Spinal cord (tissue), 3 donors: ENCODE measurements around a stretch of chr22.

DNA sequence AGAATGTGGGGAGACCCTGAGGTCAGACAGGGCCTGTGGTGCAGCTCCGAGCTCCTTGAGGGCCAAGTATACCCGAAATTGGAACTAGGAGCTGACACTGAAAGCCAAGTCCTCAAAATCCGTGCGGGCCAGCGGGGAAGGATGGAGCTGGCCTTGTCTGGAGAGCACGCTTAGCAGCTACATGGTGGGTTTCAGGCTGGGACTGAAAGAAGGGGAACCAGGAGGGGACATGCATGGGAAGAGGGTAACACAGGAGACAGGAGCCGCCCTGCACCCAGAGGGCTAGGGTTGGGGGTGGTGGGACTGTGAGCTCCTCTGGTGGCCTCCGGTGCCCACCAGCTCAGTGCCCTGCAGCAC lies 21.5 kb upstream of the GRAMD4 start:
- PRO-cap, result no peak
- RAMPAGE, long total RNA, result no peak

DNA sequence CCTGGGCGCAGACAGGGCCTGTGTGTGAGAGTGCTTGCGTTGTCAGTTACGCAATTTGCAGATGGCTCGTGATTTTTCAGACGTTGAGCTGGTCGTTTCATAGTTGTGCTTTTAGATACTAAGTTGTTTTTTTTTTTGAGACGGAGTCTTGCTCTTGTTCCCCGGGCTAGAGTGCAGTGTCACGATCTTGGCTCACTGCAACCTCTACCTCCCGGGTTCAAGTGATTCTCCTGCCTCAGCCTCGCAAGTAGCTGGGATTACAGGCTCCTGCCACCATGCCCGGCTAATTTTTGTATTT lies 21.0 kb upstream of the GRAMD4 start:
- PRO-cap, result no peak
- RAMPAGE, long total RNA, result no peak

DNA sequence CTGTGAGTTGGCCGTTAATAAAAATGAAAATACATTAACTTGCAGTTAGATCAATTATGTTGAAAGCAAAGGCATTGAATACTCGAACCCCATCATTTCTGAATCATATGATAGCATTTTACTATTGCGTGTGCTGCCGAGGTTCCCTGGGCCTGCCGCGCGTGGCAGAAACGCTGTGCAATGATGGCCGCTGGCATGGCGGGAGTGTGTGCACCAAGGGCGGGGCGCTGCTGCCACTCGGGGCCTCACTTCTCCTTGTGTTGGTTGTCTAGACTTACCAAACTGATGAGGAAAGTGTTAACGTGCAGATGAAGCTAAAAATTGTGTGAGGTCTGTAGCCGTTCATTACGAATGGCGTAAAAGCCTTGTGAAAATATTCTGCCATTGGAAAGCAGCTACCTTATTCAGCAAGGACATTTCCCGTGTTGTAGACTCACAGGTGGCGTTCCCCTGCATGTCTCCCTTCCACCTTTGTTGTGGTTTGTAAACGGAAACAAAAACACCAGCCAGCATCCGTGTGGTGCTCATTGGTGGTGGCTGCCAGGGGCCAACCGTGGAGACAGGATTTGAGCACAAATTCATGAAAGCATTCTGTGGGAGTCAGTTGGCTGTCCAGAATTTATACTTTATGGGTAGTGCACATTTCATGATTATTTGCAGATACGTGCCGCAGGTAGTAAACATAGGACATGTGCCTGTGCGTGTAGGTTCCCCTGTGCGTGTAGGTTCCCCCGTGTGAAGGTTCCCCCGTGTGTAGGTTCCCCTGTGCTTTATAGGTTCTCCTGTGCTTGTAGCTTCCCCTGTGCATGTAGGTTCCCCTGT lies 5.9 kb upstream of the GRAMD4 start:
- PRO-cap, result no peak
- RAMPAGE, long total RNA, result no peak

GRCh38 chr22:46646197-46646808 lies 26.1 kb downstream of the GRAMD4 start:
- PRO-cap, result no peak
- RAMPAGE, long total RNA, result no peak

DNA sequence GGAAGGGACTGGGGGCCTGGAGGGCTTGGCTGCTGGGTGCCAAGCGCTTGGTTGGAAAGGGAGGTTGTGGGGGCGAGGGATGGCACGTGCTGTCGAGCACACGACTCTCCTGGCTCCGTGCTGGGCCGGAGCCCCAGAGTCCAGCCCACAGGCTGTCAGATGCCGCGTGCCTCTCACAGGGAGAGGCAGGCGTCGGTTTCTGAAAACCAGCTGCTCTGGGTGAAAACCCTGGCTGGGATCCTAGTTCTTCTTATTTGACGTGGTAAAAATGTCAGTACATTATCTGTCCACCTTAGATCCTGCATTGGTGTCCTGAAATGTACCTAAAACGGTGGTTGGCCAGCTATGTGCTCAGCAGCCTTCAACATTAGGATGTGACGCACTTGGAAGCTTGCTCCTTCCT lies 29.1 kb downstream of the GRAMD4 start:
- PRO-cap, result no peak
- RAMPAGE, long total RNA, result no peak

- PRO-cap, result no peak
- RAMPAGE, long total RNA, result no peak
Measured at GRCh38 chr22:46666491-46667168, 46.4 kb downstream of the GRAMD4 start.

DNA sequence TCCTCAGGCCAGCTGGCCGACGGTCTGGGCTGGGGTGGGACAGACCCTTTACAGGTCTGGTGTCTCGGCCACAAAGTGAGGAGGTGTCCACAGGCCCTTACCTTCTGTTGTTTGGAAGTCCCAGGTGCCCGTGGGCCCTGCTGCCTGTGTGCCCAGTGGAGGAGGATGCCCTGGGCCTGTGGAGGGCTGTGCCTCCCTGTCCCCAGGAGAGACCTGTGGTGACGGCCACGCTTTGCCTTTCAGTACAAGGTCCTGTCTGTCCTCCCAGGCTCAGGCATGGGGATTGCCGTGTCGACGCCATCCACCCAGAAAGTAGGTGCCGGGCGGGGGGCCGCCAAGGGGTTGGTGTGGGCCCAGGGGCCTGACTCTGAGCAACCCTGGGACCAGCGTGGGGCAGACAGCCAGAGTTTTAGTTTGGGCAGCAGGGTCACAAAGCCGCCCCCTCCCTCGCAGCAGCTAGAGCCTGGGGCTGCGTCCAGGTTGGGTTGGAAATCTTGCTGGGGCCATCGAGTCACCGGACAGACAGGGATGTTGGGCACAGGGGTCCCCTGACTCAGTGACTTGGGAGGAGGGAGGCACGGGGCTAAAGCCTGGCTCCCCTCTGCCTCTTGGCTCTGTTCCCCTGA lies 56.3 kb downstream of the GRAMD4 start:
- PRO-cap, result no peak
- RAMPAGE, long total RNA, result no peak

- PRO-cap, result no peak
- RAMPAGE, long total RNA, result no peak
Measured at GRCh38 chr22:46727823-46728933, 9.9 kb downstream of the CERK start.

- PRO-cap, result no peak
- RAMPAGE, long total RNA, result no peak
Measured at GRCh38 chr22:46763878-46764749, 1.7 kb downstream of the TBC1D22A start.

GRCh38 chr22:46764850-46765623 lies 2.6 kb downstream of the TBC1D22A start:
- PRO-cap, result no peak
- RAMPAGE, long total RNA, result no peak

DNA sequence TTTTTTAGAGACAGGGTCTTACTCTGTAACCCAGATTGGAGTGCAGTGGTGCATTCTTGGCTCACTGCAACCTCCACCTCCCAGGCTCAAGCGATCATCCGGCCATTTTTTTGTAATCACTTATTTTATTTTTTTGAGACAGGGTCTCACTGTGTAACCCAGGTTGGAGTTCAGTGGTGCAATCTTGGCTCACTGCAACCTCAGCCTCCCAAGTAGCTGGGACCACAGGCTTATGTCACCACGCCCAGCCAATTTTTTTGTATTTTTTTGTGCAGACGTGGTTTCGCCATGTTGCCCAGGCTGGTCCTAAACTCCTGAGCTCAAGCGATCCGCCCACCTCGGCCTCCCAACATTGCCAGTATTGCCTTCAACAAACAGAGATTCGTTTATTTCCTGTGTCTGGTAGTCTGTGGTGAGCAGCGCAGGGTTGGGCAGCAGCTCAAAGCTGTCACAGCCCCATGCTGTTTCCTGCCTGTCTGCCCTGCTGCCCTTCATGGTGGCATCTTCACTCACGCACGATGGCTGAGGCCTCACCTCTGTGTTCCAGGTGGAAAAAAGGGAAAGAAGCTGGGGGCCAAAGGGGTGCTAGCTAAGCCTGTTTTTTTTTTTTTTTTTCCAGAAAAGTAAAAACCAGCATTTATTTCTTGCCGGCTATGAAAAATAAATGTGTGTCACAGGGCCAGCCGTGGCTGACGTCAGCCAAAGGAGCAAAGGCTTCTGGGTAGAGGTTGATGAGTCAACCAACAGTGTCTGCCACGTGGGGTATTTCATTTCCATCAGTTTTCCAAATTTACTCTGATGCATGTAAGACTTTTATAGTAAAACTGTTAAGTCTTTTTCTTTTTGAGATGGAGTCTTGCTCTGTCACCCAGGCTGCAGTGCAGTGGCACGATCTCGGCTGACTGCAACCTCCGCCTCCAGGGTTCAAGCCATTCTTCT lies 28.8 kb downstream of the TBC1D22A start:
- PRO-cap, result no peak
- RAMPAGE, long total RNA, result no peak

GRCh38 chr22:46800608-46801028 lies 38.2 kb downstream of the TBC1D22A start:
- PRO-cap, result no peak
- RAMPAGE, long total RNA, result no peak

- PRO-cap, result no peak
- RAMPAGE, long total RNA, result no peak
Measured at GRCh38 chr22:46853978-46854641, 91.7 kb downstream of the TBC1D22A start.

- PRO-cap, result no peak
- RAMPAGE, long total RNA, result no peak
Measured at GRCh38 chr22:46915945-46916891, 153.8 kb downstream of the TBC1D22A start.

GRCh38 chr22:46917980-46918620 lies 155.7 kb downstream of the TBC1D22A start:
- PRO-cap, result no peak
- RAMPAGE, long total RNA, result no peak

- PRO-cap, result no peak
- RAMPAGE, long total RNA, result no peak
Measured at GRCh38 chr22:46936168-46936976, 173.9 kb downstream of the TBC1D22A start.

DNA sequence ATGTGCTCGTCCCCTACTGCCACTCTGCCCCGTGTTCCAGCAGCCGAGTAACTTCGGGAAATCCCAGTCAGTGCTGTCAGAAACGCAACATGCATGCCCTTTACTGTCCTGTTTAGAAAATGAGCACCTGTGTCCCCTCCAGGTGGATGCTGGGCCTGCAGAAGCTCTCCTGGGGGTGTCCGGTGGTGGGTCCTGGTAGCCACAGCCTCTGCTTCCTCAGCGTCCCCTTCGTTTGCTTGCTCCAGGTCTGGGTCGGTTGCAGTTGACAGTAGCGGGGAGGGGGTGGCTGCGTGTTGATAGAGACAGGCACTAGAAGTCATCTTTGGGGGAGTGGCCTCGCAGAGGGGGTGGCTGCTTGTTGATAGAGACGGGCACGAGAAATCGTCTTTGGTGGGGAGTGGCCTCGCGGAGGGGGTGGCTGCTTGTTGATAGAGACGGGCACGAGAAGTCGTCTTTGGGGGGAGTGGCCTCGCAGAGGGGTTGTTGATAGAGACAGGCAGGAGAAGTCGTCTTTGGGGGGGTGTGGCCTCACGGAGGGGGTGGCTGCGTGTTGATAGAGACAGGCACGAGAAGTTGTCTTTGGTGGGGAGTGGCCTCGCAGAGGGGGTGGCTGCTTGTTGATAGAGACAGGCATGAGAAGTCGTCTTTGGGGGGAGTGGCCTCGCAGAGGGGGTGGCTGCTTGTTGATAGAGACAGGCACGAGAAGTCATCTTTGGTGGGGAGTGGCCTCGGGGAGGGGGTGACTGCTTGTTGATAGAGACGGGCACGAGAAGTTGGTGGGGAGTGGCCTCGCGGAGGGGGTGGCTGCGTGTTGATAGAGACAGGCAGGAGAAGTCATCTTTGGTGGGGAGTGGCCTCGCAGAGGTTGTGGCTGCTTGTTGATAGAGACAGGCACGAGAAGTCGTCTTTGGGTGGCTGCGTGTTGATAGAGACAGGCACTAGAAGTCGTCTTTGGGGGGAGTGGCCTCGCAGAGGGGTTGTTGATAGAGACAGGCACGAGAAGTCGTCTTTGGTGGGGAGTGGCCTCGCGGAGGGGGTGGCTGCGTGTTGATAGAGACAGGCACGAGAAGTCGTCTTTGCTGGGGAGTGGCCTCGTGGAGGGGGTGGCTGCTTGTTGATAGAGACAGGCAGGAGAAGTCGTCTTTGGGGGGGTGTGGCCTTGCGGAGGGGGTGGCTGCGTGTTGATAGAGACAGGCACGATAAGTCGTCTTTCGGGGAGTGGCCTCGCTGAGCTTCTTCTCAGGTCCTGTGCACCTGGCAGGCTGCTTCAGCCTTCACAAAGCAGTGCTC lies 328.4 kb downstream of the TBC1D22A start:
- PRO-cap, result no peak
- RAMPAGE, long total RNA, result no peak

DNA sequence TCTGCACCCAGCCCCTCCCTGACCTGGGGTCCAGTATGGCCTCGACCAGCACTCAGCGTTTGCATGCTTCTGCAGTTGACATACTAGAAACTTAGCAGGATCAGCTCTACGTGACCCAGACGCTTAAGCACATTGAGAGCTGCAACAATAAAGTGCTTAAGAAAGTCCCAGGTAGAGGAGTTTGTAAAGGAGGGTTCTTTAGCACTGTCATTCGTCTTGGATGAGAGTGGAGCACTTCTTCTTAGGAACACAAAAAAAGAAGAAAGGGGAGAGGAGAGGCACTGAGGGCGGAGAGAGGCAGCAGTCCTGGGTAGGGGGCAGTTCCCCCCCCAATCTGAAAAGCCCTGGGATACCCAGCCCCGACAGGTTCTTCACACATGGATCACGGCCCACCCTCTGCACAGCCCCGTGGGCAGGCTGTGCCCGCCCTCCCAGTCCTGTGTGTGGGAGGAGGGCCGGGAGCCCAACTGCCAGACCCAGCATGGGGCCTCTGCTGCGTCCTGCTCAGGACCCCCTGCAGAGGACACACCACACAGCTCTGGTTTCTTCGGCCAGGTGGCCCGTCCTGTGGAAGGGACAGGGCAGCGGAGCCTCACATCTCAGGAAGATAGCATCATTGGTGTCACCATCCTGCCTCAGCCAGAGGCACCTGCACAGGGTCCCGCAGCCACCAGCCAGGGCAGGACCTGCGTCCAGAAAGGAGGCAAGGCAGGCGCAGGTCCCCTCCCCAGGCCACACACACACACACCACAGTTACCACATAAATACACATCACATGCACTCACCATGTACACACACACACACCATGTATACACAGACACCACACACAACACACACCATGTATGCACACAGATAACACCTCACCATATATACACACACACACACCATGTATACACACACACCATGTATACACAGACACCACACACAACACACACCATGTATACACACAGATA lies 396.0 kb downstream of the TBC1D22A start:
- PRO-cap, result no peak
- RAMPAGE, long total RNA, result no peak

DNA sequence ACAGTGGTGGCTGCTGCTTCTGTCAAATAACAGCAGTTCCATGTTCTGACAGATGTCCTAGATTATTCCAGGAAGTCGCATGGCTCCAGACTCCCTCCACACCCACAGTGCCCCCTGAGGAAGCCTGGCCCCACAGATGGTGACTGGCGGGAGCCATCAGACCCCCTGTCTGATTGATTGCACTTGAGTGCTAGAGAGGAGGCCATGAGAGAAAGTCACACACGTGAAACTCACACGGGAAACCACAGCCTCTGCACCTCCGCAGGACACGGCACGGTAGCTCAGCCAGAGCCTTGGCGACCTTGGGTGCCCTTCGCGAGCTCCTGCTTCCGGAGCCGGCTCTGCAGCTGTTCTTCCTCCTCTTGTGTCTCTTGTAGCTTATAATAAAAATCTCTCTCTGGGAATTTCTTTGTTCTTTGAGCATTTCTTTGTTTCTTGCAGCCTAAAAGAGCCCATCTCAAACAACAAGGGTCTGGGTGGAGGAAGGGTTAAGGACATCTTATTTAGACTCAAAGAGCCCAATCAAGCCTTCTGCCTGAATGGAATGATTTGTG lies 570.8 kb upstream of the TAFA5 start:
- PRO-cap, result no peak
- RAMPAGE, long total RNA, result no peak

DNA sequence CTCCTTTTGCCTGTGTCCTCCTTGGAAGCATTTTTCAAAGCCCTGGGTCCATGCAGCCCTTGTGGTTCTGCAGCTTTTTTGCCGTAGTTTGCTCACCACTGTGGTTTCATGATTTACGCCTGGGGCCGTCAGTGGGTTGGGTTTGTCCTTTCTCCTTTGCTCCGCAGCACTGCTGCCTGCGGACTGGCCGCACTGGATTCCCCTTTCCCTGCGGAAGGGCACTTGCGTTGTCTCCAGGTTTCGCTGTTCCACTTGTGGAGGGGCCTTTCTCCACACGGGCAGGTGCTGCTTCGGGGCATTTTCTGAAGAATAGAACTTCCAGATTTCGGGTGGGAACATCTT lies 77.4 kb downstream of the TAFA5 start:
- PRO-cap, result no peak
- RAMPAGE, long total RNA, result no peak